Daoy (cell line): Measurements from ENCODE around the gene FAP.

DNA sequence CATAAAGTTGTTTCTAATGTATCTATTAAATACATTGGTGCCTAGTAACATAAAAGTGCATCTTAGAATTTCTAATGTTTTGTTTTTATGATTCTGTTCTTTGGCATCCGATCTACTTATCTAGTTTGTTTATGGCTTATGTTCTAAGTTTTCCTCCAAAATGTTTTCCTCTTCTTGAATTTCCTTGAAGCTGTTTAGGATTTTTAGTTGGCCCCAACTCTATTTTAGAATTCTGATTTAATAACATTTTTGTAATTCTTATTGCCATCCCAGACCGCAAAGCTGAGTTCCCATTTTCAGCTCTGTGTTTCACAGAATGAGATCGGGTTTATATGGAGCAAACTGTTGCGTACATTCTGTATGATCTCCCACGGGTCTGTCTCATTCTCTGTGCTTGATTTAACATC is 59.3 kb downstream of the DPP4 start:
- RAMPAGE, long total RNA, result no peak

- RAMPAGE, long total RNA, result no peak
Observed at GRCh38 chr2:162073094-162073835, 750 bp downstream of the DPP4 start.

DNA sequence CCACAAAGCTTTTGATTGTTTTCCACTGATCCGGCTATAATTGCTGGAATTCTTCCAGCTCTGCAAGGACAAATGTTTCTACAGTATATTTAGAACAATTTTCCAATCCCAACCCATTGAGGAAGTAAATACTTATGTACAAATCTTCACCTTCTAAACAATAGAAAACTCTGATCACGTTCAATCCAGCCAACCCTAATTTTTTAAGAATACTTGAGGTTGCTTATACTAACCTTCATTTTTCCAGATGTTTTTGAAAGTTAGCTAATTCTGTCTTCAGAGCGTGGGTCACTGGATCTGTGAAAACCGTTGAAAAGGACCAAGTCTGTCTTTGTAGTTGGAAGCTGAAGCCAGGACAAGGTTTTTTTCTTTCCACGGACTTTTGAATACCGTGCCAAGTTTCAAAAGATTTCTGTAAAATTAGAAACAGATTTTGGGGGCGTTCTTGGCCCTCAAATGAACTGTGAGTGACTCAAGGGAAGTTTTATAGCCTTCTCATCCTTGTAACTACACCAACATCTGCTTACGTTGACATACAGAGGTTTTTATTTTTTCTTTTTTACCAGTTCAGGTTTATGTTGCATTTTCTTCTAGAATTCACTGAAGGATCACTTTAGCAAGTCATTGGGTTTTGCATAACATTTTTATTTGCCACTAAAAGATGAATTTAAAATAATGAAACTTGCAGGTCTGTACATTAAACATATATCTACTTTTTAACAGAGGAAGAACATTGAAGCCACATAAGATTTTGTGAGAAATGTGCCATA is at the start of gene FAP:
FAP (minus strand) TSS at position 357 of the 770 bp plus-strand sequence.
- RAMPAGE, long total RNA, result no peak

DNA sequence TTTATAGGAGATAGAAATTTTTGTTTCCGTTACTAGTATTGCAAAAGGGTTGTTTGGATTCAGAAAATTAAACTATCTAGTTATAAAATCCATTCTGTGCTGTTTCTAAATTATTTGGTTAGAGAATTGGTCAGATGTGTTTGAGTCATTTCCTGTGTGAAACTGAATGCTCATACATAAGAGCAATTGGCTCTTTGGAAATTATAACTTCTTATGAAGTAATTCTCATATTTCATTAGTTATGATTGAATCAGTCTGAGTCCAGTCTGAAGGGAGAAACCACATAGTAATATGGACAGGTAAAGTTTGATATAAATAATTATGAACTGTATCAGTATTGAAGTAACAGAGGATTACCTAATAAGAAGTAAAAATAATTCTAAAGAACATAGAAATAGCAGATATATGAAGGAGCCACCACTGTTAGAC is 17.8 kb upstream of the FAP start:
- RAMPAGE, long total RNA, result no peak

GRCh38 chr2:162712181-162712662 is 126.3 kb downstream of the KCNH7 start:
- RAMPAGE, long total RNA, result no peak

GRCh38 chr2:163667299-163668136 is 68.3 kb downstream of the FIGN start:
- RAMPAGE, long total RNA, result no peak

DNA sequence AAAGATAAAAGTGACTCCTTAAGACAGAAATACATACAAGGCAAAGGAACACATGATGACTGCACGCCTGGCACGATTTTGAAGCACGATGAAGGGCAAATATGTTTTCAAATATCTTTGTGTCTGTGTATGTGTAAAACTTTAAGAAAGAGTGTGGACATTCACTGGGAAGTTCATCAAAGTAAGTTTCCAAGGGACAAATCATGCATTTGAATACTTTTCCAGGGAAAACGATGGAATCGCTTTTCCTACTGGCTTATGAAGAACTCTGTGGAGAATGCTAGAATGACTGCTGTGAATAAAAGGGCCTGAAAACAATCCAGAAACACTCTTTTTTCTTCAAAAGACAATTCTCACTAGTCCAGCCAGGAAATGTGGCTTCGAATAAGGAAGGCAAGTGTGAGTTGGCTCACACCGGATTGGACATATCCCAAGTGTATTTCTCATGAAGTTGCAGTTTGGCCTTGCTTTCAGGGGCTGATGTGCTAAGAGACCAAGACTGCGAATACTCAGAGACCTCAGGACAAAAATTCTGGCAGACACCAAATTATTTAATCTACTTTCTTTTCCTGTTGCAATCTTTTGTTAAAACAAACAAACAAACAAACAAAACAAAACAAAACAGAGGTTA is 54.1 kb downstream of the FIGN start:
- RAMPAGE, long total RNA, result no peak

- RAMPAGE, long total RNA, result no peak
Observed at GRCh38 chr2:163733129-163734166, 2.4 kb downstream of the FIGN start.

GRCh38 chr2:164015258-164015765 is 279.5 kb upstream of the FIGN start:
- RAMPAGE, long total RNA, result no peak

- RAMPAGE, long total RNA, result no peak
Observed at GRCh38 chr2:164568340-164568742, 52.9 kb downstream of the GRB14 start.

GRCh38 chr2:164620654-164621349 is 480 bp downstream of the GRB14 start:
- RAMPAGE, long total RNA, result no peak

- RAMPAGE, long total RNA, result no peak
Observed at GRCh38 chr2:164829317-164829871, 12.2 kb downstream of the COBLL1 start.

DNA sequence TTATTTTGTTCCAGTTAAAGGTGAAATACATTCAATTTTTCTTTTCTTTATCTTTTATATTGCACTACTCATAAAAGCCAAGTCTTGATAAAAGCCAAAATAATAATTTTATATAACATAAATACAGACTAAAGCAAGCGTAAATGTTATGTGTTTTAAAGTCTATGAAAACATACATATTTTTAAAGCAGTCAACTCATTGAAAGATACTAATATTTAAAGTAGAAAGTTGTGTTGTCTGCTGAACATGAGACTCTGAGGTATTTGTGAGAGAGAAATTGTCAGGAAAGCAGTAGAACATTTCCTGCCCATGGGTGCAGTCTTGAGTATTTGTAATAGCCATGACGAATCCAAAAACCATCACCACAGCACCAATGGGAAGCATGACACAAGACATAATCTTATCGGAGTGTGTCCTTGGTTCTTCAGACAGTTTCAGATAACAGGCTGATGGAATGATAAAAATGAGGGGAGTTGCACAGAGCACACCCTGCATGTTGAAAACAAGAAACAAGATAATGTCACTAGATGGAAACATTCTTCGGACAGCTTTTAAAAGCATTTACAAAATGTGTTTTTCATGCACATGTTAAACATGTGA is 56.7 kb upstream of the COBLL1 start:
- RAMPAGE, long total RNA, result no peak

DNA sequence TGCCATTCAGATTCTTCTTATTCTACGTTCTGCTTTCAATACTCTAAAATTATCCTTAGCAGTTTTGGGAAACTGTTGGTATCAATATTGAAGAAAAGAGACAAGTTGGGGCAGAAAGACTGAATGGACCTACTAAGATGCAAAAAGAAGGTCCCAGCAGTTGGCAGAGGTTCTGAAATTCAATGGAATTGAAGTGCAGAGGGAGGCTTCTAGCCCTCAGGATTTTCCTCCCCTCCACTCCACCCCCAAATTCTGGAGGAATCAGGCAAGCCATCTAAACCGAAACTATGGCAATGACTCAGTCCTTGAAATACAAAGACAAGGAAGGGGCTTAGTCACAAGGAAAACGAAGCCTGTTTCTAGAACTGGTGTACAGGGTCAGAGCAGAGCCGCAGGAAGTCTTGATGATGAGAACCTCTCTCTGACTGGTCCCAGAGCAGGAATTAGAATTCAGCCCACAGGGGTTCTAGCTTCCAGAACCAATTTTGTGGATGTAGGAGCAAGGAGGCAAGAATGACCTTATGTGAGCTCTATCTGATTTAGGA is 111.7 kb upstream of the SCN1A start:
- RAMPAGE, long total RNA, result no peak

DNA sequence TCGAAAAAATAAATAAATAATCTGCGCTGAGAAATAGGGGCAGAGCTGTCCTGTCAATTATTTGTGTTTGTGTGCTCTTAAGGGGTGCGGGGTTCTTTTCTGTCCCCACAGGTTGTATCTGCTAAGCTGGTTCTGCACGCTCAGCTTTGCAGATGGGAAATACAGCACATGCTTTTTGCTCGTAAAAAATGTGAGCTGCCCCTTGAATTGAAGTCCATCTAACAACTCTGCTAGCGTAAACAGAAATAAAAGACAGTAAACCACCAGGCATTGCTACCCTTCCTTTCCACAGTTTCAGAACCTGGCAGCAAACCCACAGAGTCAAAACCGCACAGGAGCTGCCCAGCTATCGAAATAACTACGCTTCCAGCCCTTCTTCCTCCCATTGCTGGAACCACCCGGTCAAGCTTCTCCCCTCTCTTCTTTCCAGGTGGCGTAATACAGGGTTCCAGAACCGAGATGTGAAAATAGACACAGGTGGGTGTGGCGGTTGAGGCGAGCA is 562 bp downstream of the SCN9A start:
- RAMPAGE, long total RNA, result no peak

GRCh38 chr2:166388324-166388963 is 12.7 kb upstream of the SCN9A start:
- RAMPAGE, long total RNA, result no peak

GRCh38 chr2:167140721-167141274 is 152.0 kb upstream of the B3GALT1 start:
- RAMPAGE, long total RNA, result no peak

DNA sequence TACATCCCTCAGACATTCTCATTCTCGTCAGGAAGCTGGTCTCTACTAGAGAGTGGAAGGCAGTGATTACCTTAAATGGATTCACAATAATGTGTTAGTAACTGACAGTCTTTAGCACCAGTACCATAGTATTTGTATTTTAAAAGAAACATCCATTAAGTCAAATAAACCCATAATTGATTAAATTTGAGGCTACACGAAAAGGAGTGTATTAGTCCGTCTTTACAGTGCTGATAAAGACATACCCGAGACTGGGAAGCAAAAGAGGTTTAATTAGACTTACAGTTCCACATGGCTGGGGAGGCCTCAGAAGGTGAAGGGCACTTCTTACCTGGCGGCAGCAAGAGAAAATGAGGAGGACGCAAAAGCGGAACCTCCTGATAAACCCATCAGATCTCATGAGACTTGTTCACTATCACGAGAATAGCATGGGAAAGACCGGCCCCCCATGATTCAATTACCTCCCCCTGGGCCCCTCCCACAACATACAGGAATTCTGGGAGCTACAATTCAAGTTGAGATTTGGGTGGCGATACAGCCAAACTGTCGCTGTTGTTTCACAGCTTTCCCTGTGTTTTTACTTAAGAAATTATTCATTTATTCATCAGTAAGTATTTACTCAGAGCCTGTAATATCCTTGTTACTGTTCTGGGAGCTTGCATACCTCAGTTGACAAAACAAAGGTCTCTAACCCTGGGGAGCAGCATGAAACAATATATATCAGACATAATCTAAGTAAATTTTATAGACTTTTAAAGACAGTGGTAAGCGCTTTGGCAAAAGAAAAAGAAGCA is 306.4 kb downstream of the STK39 start:
- RAMPAGE, long total RNA, result no peak

GRCh38 chr2:168058032-168059351 is 188.9 kb downstream of the STK39 start:
- RAMPAGE, long total RNA, result no peak

- RAMPAGE, long total RNA, result no peak
Observed at GRCh38 chr2:168192874-168193743, 54.3 kb downstream of the STK39 start.